Bronchial lymph node (tissue), 1 donor: ENCODE data around the gene CPB2.

DNA sequence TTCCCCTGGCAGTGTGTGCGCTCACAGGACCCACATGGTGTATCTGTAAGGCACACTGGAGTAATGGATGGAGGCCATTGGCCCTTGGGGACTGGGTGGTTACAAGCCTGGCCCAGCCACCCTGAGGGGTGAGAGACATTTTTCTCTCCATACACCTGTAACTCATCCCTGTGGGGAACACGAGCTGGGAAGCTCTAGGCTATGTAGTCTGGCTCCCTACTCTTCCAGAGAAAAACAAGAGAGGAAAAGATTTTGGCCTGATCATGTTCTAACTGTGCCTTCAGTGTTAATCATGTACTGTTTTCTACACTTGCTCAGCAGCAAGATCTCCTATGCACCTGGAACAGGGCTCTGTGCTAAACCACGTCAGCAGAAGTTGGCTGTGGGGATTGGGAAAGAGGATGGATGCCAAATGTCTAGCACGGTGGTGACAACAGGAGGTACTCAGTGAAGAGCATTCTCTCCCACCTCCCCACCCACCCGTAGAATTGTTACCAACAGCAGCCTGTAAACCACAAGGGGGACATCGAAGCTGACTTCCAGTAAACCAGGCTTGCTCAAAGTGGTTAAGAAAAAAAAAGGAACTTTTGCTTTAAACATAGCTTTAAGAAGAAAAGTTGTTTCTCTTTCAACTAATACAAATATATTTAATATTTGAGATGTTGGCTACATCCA is 44.2 kb downstream of the SMIM2 start:
- PRO-cap = no peak

DNA sequence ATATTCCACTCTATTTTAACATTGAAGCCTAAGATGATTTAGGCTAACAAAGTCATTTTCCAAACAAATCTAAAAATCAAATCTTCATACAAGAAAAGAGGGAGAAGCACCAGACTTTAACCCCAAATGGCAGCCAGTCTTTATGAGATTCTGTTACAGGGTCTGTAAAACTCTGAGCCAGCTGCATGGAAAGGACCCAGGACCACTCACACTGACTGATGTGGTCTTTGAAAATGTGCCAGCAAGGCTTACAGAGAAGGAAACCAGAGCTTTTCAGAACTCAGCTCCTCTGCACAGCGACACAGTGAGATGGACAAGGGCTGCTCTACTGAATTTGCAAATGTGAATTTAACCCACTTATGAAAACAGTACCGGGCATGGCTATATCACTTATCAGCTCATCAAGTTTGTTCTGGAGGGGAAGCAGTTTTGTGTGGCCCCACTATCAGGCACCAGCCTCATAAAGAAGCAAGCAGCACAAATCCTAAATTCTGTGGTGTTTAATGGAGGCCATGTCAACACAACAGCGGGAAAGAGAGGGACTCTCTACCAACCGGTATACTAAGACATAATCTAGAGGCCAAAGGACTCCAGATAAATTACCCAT is 98.8 kb upstream of the SERP2 start:
- PRO-cap = no peak

DNA sequence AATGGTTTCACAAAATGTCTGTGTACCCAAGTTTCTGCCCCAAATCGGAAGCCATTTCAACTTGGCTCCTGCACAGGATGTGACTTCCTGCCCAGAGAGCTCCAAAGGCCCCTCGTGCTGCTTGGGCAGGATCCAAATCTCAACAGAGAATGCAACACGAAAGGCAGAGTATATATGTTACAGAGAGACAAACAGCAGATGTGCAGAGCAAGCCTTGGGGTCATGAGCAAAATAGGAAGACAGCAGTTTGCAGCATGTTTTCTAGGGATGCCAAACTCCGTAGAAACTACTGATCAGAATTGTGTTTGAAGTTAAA is 95.4 kb upstream of the SERP2 start:
- PRO-cap = no peak

DNA sequence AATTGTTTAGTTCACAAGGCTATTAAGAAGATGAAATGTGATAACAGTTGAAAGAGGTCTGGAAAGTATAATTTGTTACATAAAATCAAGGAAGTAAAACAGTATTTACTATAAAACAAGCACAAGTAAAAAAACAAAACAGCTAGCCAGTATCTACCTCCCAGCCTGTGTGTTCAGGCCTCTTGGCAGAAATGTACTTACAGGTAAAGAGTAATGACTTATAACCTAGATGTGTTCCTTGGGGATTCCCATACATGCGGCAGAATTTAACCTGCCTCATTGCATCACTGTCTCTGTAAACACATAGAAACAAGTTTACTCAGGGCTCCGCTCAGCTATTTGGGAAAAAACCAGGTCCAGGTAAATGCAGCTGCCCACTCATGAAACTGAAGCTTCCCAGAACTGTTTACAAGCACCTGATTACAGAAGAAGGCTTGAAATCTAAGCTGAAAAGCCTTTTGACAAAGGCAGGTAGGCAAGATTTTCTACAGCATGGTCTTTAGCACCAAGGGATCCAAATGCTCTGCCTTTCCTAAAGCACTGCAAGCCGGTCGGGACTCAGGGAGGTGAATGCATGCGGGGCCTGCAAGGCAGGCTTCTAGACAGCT is 50.7 kb upstream of the SERP2 start:
- PRO-cap = no peak

DNA sequence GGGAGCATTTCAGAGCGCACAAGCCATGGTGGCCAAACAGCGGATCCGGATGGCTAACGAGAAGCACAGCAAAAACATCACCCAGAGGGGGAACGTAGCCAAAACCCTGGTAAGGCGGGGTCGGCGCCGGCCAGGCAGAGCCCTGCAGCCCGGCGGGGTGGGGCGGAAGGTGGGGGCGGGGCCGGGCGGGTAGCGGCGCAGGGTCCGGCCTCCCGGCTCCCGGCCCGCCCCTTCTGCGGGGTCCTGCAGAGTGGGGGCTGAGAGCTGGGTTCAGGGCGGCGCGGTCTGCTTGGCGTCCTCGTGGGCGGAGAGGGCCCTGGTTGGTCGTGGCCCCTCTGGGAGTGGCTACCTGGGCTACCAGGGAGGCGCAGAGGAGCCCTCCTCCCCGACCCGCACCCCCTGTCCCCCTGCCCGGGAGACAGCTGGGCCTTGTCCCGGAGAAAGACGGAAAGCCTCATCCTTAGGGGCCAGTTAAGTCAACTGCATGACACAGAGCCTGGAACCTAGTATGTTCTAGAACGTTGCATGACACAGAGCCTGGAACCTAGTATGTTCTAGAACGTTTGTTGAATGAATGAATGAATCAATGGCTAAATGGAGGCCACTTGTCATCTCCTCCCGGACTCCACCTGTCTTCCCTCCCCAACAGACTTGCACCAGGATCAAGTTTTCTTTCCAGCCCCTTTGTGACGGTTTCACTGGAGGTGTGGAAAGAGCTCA is 537 bp downstream of the SERP2 start:
- PRO-cap = bidirectional peak, plus-strand start at position 248 of the sequence, minus-strand start at position 235 of the sequence; unidirectional peak, minus-strand start at position 446 of the sequence

- PRO-cap = no peak
Measured at GRCh38 chr13:44431053-44431768, 57.6 kb downstream of the SERP2 start.

DNA sequence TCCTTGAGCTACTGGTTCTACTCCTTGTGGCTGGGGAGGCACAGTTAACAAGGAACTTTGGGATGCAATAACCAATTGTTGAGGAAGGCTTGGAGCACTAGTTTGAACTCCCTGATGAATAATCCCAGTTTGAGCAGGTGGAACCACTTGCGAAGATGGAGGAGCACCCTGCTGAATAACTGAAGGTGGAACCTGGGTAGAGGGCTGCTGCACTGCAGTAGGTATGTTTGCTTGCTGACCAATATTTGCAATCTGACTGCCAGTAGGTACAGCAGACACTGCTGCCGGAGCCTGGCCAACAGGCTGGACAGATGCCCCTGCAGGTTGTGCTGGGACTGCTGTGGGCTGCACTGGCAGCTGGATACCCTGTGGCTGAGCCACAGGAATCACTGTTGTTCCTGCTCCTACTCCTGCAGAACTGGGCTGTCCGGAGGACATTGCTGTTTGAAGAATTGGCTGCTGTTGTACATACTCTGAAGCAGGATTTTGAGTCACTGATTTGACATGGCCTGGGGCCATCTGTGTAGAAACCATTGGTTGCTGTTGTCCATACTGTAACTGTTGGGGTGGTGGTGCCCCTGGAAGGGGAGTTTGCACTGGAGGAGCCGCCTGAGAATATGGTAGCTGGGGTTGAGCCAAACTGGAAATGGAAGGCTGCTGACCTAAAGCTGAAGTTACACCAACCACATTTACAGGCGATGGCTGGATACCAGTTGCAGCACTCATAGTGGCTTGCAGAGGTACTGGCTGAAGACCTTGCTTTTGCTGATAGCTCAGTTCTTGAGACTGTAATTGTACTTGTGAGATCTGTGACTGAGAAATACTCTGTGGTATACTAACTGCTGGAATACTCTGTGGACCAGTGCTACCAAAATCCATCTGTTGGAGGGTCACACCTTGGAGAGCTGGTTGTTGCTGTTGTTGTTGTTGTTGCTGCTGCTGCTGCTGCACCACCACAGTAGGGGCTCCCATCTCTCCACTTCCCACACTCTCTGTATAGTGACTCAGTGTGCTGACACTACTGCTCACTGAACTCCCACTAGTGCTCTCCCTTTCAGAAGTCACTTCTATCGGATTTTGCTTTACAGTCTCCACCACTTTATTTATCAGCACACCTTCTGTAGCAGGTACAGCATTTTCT is 2.1 kb downstream of the TSC22D1 start:
- PRO-cap = no peak

GRCh38 chr13:44693104-44693443 is 116.9 kb upstream of the TSC22D1 start:
- PRO-cap = no peak

DNA sequence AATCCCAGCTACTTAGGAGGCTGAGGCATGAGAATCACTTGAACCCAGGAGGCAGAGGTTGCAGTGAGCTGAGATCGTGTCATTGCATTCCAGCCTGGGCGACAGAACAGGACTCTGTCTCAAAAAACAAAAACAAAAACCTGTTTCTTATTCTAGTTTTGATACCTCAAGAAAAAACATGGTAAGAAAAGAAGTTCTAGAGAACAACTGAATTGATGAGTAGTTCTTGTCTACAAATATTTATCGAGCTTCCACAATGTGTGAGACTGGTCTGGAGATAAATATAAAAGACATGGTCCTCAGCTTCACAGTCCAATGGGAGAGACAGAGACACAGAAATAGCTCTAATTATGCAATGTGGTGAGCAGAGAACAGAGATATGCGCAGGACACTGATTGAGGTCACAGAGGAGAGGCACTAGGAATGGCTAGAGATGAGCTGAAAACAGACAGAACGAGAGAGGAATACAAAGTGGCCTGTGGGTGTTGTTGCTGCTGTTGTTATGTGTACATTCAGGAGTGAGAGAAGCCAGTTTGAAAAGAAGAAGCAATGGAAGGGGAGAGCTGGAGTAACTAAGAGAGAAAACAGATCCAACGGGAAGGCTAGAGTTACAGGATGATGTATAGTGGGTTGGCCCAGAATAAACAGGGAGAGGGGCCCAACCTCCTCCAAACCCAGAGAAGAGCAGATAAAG is 53.2 kb downstream of the GPALPP1 start:
- PRO-cap = no peak

GRCh38 chr13:45151596-45152092 is 31.3 kb downstream of the GTF2F2 start:
- PRO-cap = no peak

DNA sequence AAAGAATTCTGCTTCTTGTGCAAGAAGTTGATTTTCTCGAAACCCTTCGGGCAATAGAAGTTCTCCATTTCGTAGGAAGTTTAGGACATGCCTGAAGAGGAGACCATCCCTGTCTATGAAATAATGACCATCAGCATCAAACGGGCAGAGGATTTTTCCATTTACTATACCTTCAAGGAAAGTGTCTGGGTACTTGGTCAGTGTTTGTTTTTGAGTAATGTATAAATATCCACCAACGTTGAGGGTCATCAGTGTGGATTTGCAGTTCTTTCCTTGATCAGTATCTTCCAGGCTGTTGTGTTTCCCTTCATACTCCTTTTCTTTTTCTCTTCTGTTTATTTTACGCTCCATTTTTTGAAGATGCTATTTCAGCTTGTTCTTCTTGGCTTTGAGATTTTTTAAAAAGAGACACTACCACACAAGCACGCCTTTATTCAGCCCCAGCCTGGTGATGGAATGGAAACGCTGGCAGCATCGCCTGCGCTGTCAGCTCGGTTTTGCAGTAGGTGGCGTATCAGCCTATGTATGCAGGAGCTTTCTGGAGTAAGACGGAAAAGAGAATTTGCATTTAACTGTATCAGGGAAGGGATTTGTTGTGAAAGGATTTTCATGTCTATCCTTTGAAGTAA is 6.5 kb downstream of the KCTD4 start:
- PRO-cap = no peak

- PRO-cap = no peak
Measured at GRCh38 chr13:45379426-45379984, 38.5 kb upstream of the TPT1 start.

DNA sequence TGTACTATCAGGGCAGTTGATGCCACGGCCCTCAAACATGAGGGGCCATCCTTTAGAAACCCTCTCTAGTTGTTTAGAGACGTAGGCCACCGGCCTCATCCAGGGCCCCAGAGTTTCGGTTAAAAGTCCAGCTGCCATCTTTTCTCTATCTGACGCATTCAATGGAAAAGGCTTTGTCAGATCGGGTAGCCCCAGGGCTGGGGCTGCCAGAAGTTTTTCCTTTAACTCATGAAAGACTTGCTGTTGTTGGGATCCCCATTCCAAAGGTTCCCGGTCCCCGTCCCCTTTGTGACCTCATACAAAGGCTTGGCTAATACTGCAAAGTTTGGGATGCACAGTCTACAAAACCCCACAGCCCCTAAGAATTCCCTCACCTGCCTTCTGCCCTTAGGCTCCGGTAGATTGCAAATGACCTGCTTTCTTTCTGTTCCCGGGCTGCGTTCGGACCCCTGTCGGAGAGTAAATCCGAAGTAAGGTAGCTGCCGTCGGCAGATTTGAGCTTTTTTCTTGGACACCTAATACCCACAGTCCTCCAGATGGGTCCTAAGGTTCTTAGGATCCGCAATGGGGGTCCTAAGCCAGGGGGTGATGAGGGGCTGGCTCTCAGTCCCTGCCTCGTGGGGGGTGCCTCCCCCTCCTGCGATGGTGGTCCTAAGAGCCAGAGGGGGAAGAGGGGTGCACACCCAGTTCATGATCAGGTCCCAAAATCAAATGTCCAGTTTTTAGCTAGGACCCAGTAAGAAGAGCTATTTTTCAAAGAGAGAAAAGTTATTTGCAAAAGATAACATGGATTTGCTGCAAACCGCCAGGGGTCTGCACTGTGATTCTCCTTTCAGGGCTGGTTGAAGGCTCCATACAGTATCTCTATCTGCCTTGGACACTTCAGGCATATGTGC is 34.6 kb downstream of the SLC25A30 start:
- PRO-cap = no peak

DNA sequence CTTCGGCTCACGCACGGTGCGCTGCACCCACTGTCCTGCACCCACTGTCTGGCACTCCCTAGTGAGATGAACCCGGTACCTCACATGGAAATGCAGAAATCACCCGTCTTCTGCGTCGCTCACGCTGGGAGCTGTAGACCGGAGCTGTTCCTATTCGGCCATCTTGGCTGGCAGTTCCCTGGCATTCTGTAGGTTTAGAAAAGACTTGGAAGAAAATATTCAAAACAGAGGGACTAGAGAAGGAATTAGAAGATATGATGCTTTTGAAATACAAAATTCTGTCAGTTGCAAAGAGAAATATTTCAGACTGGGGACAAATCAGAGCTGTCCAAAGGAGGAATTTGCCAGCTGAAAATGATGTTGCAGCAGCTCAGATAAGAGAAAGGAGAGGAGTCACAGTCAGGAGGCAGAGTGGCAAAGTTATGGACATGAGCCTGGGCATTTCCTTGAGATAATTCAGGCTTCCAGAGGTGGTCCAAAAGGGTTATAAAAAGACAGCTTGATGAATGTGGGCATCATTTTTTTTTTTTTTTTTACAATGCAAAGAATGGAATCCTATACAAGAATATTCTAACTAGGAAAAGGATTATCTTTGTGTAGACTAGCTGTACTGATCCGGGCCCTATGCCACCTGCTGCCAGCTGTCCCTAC is 31.9 kb upstream of the CBY2 start:
- PRO-cap = no peak

DNA sequence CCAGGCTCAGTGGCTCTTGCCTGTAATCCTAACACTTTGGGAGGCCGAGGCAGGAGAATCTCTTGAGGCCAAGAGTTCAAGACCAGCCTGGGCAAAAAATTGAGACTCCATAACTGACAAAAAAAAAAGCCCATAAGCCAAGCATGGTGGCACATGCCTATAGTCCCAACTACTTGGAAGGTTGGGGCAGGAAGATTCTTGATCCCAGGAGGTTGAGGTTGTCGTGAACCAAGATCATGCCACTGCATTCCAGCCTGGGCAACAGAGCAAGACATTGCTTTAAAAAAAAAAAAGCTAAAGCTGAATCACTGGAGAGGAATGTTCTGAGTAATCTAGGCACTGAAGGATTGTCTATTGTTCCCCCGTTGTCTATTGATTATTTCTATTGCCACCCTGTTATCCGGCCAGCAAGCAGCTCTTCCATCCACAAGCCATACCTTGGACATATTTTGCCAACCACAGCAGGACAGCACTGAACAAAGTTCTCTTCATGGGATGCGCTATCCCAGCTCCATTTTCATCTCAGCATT is 21.9 kb upstream of the SIAH3 start:
- PRO-cap = no peak

DNA sequence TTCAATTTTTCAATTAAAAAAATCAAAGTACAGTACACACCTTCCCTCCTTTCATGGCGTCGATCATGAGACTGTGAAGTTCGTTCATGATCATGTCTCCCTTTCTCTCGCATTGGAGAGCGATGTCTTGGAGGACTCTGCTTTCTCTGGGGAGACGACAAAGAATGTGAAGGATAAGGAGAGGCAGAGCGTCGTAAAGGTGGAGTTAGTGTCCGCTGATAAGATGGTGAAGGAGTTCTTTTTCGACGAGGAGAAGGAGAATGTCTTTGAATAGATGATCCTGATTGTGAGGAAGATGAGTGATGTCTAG is 63.8 kb downstream of the ZC3H13 start:
- PRO-cap = no peak

DNA sequence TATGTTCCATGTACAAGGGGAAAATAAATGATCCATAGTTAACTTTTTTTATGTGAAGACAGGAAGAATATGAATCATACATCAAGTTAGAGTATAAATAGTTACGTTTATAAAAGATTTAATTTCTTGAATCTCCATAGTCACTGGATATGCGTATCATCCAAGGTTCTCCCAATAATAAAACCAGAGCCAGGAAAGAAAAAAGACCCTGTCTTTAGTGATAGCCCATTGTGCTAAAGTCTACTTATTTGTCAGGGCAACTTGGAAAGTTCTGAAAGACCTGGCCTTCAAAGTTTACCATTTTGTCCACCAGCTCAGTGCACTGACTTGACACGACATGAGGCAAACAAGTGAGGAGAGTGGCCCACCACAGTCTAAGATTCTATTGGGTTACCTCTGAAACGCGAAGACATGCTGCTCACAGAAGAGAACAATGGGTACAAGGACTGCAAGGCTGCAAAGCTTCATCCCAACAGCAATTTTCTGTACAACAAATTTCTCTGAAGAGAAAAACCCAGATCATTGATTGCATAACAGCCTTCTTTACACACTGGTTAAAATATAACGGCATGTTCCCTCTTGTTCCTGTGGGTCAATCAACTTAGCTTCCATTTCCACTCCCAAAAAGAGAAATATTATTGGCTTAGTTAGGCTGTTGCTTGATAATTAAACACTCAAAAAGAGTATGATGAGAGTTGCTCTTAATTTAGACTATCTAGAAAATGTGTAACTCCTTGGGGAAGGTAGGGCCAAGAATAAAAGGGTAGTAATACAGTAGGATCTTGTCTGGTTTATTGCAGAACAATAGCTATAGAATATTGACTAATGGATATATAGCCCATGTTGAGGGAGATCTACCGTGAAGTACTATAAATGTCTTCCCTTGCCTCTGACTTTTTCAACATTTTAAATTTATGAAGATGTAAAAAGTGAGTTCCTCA is at the start of gene CPB2:
Gene CPB2, minus strand, starts transcription at position 492 of the 941 bp plus-strand sequence.
- PRO-cap = no peak

DNA sequence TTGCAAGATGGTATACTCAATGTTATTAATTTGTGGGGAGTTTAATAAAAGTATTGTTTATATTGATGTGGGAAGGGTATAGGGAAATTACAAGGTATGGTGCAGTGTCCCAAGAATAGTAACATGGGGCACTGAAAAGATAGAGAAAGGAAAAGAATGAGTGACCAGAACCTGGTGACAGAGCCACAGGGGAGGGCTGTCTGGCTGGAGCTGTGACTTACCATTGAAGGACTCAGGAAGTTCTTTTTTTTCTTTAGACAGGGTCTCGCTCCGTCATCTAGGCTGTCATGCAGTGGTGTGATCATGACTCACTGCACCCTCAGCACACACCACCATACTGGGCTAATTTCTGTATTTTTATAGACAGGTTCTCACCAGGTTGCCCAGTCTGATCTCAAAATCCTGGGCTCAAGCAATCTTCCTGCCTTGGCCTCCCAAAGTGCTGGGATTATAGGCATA is 8.7 kb upstream of the CPB2 start:
- PRO-cap = no peak

- PRO-cap = no peak
Measured at GRCh38 chr13:46121041-46121486, 16.2 kb upstream of the CPB2 start.

DNA sequence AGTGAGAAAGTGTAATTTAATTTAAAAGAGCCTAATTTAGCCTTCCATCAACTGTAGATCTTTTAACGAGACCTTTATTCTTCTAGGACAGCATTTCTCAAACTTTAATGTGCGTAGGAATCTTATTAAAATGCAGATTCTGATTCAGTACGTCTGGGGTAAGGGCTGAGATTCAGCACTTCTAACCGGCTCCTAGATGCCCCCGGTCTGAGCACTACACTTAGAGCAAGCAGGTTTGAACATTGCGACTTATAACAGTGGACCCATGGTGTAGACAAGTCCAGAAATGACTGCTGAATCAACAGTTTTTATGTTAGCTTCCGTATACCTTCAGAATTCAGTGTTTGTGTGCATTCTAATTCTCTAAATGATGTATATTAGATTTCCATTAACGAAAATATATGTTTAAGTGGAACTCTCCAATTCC is 17.4 kb upstream of the CPB2 start:
- PRO-cap = no peak